Measurements from ENCODE around the genes PCDH20 and TBC1D4.

DNA sequence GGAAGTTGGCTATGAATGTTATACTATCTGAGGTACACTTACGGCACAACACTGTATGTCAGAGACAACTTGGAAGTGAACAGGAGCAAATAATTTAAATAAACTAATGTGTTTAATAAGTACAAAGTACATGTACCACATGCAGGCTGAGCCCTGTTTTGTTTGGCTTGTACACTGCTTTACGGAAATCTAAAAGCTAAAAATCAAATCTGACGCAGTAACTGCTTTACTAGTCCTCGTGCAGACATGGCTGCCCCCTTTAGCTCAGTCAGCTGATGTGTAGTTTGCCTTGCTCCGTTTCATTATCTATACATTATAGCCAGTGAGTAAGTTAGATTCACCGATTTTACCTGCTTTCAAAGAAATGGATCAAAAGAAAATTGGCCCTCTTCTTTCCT, 36.5 kb downstream of the TDRD3 start:
- RAMPAGE, long total RNA: no peak
- RRBS, 2 experiments: no CpG with 5 or more reads among the region's 6 CpGs
CAGE:
- cytosol, long polyA minus RNA: no peak
- cytosol, long polyA plus RNA: no peak
- long polyA plus RNA: no peak
- nucleolus, long total RNA: no peak
- nucleus, long polyA plus RNA: no peak
- nucleus, long total RNA: no peak

DNA sequence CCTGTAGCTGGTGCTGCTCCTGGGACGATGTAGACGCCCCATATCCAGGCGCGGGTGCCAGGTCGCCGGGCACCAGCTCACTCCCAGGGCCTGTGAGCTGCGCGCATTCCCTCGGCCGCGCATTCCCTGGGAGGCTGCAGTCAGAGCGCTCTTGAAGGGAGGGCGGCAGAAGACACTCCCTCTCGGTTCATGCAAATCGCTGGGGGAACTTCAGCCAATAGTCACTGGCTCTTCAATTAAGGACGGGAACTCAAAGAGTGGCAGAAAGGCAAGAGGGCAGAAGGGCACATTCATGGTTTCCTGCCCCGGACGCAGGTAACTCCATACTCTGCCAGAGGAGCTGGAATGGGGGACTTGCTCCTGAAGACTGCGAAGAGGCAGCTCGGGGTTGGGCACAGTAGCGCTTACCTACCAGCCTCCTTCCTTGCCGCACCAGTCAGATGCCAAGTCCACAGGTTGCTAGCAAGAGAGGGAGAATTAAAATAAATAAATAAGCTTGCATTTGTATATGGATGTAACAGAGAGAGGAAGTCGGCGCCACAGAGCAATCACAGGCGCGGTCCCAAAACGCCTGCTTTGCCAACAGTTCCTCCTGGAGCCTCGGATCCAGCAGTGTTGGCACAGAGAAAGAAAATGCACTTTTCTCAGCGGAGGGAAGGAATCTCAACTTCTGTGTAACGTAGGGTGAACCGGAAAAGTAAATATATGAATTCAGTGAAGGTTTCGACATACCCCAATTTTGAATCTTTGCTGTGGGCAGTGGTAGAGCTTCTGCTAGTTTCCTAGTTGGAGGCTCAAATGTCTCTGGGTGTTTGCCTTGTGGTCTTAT, at the start of gene PCDH20:
PCDH20 (minus strand) TSS at position 814 of the 829 bp plus-strand sequence.
- RAMPAGE, long total RNA: no peak
- RRBS, 2 experiments: 9 to 20% methylated on average over 6 of the region's 32 CpGs
CAGE:
- cytosol, long polyA minus RNA: no peak
- cytosol, long polyA plus RNA: no peak
- long polyA plus RNA: no peak
- nucleolus, long total RNA: no peak
- nucleus, long polyA plus RNA: no peak
- nucleus, long total RNA: no peak

- RAMPAGE, long total RNA: no peak
- RRBS, 2 experiments: no CpG with 5 or more reads among the region's 8 CpGs
CAGE:
- cytosol, long polyA minus RNA: no peak
- cytosol, long polyA plus RNA: no peak
- long polyA plus RNA: no peak
- nucleolus, long total RNA: no peak
- nucleus, long polyA plus RNA: no peak
- nucleus, long total RNA: no peak
These were observed 249.4 kb upstream of the PCDH20 start for GRCh38 chr13:61664990-61665556.

DNA sequence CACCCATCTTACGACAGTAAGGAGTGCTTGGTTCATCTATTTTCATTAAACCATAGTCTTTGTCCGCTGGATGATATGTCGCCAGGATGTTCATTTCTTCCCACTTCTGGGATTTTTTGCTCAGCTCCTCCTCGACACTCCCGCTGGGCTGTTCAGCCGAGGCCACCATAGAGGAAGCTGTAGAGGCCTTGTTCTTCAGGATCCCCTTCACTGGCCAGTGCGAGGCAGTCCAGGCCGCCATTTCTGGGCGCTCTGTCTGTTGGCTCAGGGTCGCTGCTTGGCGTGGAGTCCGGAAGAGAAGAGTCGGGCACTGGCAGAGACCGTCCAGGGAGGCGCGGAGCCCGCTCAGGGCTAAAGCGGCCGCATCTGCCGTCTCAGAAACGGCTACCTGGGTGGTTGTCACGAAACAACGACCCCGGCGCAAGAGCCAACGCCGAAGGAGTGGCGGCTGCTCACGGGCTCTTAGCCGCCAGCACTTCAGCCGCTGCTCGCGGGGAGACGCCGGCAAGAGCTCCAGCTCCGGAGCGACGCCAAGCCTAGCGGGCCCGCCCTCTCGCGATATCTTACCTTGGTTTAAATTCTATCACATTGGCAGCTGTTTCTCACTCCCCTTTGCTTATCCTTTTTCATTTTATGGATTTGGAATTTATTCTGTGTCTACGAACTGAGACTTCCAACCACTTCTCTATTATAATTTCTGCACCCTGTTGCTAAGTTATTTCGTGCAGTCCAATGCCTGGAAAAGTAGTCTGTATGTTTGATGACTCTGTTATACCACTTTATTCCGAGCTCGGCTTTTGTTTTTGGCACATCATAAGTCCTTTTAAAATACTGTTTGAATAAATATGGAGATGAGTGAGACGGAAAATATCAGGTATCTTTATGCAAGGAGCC, 21.2 kb downstream of the ENSG00000285566 start:
- RAMPAGE, long total RNA: no peak
- RRBS, 2 experiments: 73% methylated on average over 5 of the region's 47 CpGs; no CpG with 5 or more reads in 1 of the 2 experiments
CAGE:
- cytosol, long polyA minus RNA: no peak
- cytosol, long polyA plus RNA: no peak
- long polyA plus RNA: no peak
- nucleolus, long total RNA: no peak
- nucleus, long polyA plus RNA: no peak
- nucleus, long total RNA: no peak

- RAMPAGE, long total RNA: no peak
- RRBS, 2 experiments: no CpG with 5 or more reads among the region's 25 CpGs
CAGE:
- cytosol, long polyA minus RNA: no peak
- cytosol, long polyA plus RNA: start-site peak on the minus strand at chr13:64075741-64075770, 87 and 64 reads in 2 replicates; start-site peak on the minus strand at chr13:64075986-64076050, 169 and 175 reads in 2 replicates
- long polyA plus RNA: start-site peak on the minus strand at chr13:64075741-64075785, 162 and 118 reads in 2 replicates; start-site peak on the minus strand at chr13:64075986-64076050, 198 and 337 reads in 2 replicates
- nucleolus, long total RNA: no peak
- nucleus, long polyA plus RNA: start-site peak on the minus strand at chr13:64075692-64075778, 232 and 231 reads in 2 replicates; start-site peak on the minus strand at chr13:64075983-64076047, 350 and 725 reads in 2 replicates
- nucleus, long total RNA: no peak
These were observed 242.7 kb upstream of the ENSG00000285566 start for GRCh38 chr13:64075175-64076336.

DNA sequence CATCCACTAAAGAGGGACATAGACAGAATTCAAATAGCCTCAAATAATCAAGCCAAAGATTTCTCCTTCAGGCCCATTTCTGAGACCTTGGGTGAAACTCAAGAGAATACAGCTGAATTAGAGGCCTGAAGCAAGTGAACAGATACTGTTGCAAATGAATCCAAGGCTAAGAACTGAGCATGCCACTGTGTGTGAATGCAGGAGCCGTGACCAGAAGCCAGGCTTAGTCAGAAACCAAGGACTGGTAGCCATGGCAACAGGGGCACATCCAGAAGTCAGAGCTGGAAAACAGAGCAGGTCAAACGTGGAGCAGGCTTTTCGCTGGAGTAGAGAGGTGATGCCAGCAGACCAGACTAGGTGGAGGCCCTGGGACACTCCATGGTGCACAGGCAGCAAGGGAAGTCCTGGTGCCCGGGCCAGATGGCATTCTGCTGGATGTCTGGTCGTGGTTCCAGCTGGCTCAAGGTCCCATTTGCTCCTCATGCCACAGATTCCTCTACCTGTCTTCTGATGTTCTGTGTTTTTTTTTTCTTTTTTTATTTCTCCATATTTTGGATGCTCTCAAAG, 564.1 kb downstream of the PCDH9 start:
- RAMPAGE, long total RNA: no peak
- RRBS, 2 experiments: no CpG with 5 or more reads among the region's 5 CpGs
CAGE:
- cytosol, long polyA minus RNA: no peak
- cytosol, long polyA plus RNA: no peak
- long polyA plus RNA: no peak
- nucleolus, long total RNA: no peak
- nucleus, long polyA plus RNA: no peak
- nucleus, long total RNA: no peak

GRCh38 chr13:66831285-66831625, 398.9 kb downstream of the PCDH9 start:
- RAMPAGE, long total RNA: no peak
- RRBS, 2 experiments: no CpG with 5 or more reads among the region's 2 CpGs
CAGE:
- cytosol, long polyA minus RNA: no peak
- cytosol, long polyA plus RNA: no peak
- long polyA plus RNA: no peak
- nucleolus, long total RNA: no peak
- nucleus, long polyA plus RNA: no peak
- nucleus, long total RNA: no peak

GRCh38 chr13:66993983-66994680, 236.0 kb downstream of the PCDH9 start:
- RAMPAGE, long total RNA: no peak
- RRBS, 2 experiments: 11% methylated on average over 7 of the region's 15 CpGs; no CpG with 5 or more reads in 1 of the 2 experiments
CAGE:
- cytosol, long polyA minus RNA: no peak
- cytosol, long polyA plus RNA: no peak
- long polyA plus RNA: no peak
- nucleolus, long total RNA: no peak
- nucleus, long polyA plus RNA: no peak
- nucleus, long total RNA: no peak

GRCh38 chr13:72801968-72802772, 20.2 kb downstream of the PIBF1 start:
- RAMPAGE, long total RNA: no peak
- RRBS, 2 experiments: no CpG with 5 or more reads among the region's 3 CpGs
CAGE:
- cytosol, long polyA minus RNA: no peak
- cytosol, long polyA plus RNA: no peak
- long polyA plus RNA: no peak
- nucleolus, long total RNA: no peak
- nucleus, long polyA plus RNA: no peak
- nucleus, long total RNA: no peak

GRCh38 chr13:72851022-72852060, 69.4 kb downstream of the PIBF1 start:
- RAMPAGE, long total RNA: no peak
- RRBS, 2 experiments: no CpG with 5 or more reads among the region's 22 CpGs
CAGE:
- cytosol, long polyA minus RNA: no peak
- cytosol, long polyA plus RNA: no peak
- long polyA plus RNA: no peak
- nucleolus, long total RNA: no peak
- nucleus, long polyA plus RNA: no peak
- nucleus, long total RNA: no peak

- RAMPAGE, long total RNA: no peak
- RRBS, 2 experiments: no CpG with 5 or more reads among the region's 1 CpG
CAGE:
- cytosol, long polyA minus RNA: no peak
- cytosol, long polyA plus RNA: no peak
- long polyA plus RNA: no peak
- nucleolus, long total RNA: no peak
- nucleus, long polyA plus RNA: no peak
- nucleus, long total RNA: no peak
These were observed 87.5 kb upstream of the KLF5 start for GRCh38 chr13:72971385-72971598.

GRCh38 chr13:73040450-73041008, 18.3 kb upstream of the KLF5 start:
- RAMPAGE, long total RNA: no peak
- RRBS, 2 experiments: no CpG with 5 or more reads among the region's 4 CpGs
CAGE:
- cytosol, long polyA minus RNA: no peak
- cytosol, long polyA plus RNA: no peak
- long polyA plus RNA: no peak
- nucleolus, long total RNA: no peak
- nucleus, long polyA plus RNA: no peak
- nucleus, long total RNA: no peak

DNA sequence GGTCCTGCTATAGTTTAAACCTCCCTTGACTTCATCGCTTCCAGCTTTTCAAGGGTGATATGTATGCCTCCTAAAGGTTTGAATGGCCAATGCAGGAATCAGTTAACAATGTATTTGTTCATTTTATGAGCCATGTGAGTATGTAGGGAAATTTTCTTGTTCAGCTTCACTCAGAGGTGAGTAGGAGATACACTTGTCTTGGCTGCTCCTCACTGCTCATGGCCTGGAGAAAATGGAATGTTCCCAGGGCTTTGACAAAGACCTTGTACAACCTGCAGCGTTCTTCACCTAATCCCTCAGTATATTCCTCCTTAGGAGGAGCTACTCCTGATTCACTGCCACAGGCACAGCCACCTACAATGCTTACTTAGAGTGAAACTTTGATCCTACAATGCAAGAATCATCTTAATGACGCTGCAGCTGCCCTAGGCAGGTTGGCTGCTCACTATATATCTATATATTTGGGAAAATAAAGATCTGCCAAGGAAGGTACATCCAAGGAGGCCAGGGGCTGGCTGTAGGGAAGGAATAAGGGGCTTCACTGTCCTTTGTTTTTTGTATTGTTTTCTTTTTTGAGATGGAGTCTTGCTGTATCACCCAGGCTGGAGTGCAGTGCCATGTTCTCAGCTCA, 364.2 kb downstream of the KLF5 start:
- RAMPAGE, long total RNA: no peak
- RRBS, 2 experiments: no CpG with 5 or more reads among the region's 3 CpGs
CAGE:
- cytosol, long polyA minus RNA: no peak
- cytosol, long polyA plus RNA: no peak
- long polyA plus RNA: no peak
- nucleolus, long total RNA: no peak
- nucleus, long polyA plus RNA: no peak
- nucleus, long total RNA: no peak

DNA sequence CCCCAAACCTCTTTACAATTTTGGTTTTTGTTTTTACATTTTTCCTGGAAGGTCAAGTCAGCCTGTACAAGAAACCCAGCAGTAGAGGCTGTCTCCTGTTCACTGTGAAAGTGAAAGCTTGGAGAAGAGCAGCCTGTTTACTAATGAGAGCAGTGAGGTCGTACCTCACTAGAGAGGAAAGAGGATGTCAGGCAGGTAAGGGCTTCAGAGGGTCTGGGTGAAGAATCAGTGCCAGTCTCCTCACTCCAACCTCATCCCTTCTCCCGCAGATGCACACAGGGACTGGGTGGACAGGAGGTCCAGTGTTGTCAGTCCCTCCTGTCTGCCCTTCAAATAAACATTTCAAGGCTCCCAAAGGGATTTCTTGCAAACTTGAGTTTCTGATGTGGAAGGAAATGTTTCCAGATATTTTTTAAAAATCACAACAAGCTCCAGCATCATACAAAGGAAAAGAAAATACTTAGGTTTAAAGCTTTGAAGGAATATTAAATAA, 462.5 kb downstream of the KLF5 start:
- RAMPAGE, long total RNA: no peak
- RRBS, 2 experiments: no CpG with 5 or more reads among the region's 2 CpGs
CAGE:
- cytosol, long polyA minus RNA: no peak
- cytosol, long polyA plus RNA: no peak
- long polyA plus RNA: no peak
- nucleolus, long total RNA: no peak
- nucleus, long polyA plus RNA: no peak
- nucleus, long total RNA: no peak

DNA sequence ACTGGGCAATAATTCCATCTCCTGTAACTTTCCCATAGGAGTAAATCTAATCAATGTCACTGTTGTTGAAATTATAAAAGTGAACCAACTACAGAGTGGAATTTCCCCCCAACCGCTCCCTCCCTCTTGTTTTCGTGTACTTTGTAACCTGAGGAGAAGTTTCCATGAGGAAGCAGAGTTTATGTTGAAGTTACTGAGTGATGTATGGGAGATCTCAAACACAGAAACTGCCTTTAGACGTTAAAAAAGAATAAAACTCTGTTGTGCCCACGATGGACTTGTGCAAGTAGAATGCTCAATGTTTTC, 559.7 kb downstream of the KLF5 start:
- RAMPAGE, long total RNA: no peak
- RRBS, 2 experiments: no CpG with 5 or more reads among the region's 4 CpGs
CAGE:
- cytosol, long polyA minus RNA: no peak
- cytosol, long polyA plus RNA: no peak
- long polyA plus RNA: no peak
- nucleolus, long total RNA: no peak
- nucleus, long polyA plus RNA: no peak
- nucleus, long total RNA: no peak

DNA sequence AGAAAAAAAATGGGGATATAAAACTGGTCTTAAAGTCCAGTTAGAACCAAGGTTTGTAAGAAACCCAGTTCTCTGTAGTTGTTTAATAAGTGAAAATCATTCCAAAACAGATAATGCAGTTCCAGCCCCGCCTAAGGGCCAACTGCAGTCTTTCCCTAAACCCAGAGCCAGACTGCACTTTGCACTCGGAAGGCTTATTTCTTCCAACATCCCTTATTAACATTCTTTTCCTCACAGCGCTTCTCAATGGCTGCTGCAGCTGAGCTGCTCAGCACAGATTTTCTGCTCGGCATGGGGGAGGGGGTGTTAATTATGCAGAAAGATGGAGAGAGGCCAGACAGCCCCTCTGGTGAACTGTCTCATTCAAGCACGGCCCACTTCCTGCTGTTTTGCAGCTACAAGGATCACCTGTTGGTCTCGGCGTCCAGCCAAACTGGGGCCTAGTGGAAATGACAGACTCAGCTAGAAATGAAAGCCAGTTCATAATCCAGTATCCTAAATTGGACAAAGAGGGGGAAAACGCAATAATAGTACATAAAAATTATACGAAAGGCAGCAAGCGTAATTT, 707.2 kb downstream of the KLF5 start:
- RAMPAGE, long total RNA: no peak
- RRBS, 2 experiments: no CpG with 5 or more reads among the region's 10 CpGs
CAGE:
- cytosol, long polyA minus RNA: no peak
- cytosol, long polyA plus RNA: no peak
- long polyA plus RNA: no peak
- nucleolus, long total RNA: no peak
- nucleus, long polyA plus RNA: no peak
- nucleus, long total RNA: no peak

- RAMPAGE, long total RNA: no peak
- RRBS, 2 experiments: no CpG with 5 or more reads among the region's 4 CpGs
CAGE:
- cytosol, long polyA minus RNA: no peak
- cytosol, long polyA plus RNA: no peak
- long polyA plus RNA: no peak
- nucleolus, long total RNA: start-site peak on the minus strand at chr13:74026898-74026918, 32 reads
- nucleus, long polyA plus RNA: no peak
- nucleus, long total RNA: no peak
These were observed 968.0 kb downstream of the KLF5 start for GRCh38 chr13:74026771-74027209.

DNA sequence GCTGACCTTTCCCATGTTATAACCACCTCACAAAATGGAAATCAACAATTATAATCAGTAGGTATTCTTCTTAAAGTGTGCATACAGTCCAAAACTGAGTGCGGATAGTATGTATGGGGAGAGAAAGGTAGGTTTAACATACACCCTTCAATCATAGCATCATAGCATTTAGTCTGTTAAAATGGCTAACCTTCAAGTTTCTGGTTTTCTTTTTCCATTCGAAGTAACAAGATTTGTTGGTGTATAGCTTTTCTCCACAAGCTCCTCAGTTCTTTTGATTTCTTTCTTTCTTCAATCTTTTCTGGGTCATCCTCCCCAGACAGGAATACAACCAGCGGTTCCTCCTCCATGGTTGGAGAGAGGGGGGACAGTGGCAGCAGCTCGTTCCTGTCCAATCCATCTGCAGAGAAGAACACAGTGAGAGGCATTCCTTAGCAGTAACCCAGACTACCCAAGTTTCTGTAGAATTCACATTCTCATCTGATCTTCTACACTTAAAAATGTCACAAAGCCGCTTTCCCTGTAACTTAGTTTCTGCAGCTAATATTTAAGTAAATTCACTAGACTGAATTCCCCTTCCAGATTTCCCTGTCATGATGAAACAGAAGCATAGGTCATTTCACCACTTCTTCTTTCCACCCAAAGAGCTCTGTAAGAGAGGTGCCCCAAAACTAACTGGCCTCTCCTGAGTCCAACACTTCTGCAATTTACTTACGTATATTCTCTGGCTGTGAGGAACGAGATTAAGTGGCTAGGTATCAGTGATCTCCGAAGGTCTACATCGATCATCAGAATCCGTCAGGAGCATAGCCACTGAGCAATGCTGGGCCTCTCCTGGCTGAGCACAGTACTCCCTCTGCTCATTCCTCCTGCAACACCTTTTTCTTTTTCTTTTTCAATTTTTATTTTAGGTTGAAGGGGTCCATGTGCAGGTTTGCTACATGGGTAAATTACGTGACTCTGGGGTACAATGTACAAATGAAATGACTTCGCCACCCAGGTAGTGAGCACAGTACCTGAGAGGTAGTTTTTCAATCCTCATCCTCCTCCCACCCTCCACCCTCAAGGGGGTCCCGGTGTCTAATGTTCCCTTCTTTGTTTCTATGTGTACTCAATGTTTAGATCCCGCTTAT, 171.9 kb downstream of the TBC1D4 start:
- RAMPAGE, long total RNA: no peak
- RRBS, 2 experiments: no CpG with 5 or more reads among the region's 14 CpGs
CAGE:
- cytosol, long polyA minus RNA: start-site peak on the minus strand centred at position 478 of the sequence, 69 bp wide, 320 reads
- cytosol, long polyA plus RNA: start-site peak on the minus strand centred at position 518 of the sequence, 23 bp wide, 158 and 137 reads in 2 replicates
- long polyA plus RNA: start-site peak on the minus strand centred at position 501 of the sequence, 58 bp wide, 114 and 220 reads in 2 replicates
- nucleolus, long total RNA: start-site peak on the minus strand centred at position 549 of the sequence, 201 bp wide, 625 reads
- nucleus, long polyA plus RNA: start-site peak on the minus strand centred at position 555 of the sequence, 73 bp wide, 124 and 101 reads in 2 replicates
- nucleus, long total RNA: start-site peak on the minus strand centred at position 514 of the sequence, 107 bp wide, 87 reads

- RAMPAGE, long total RNA: start-site peak on the minus strand at chr13:75482357-75482699, 99 and 95 reads in 2 replicates
- RRBS, 2 experiments: under 1 to 4% methylated on average over 28 to 29 of the region's 88 CpGs
CAGE:
- cytosol, long polyA minus RNA: start-site peak on the minus strand at chr13:75482019-75482028, 36 reads
- cytosol, long polyA plus RNA: start-site peak on the minus strand at chr13:75482128-75482178, 63 and 55 reads in 2 replicates; start-site peak on the minus strand at chr13:75482581-75482694, 44 and 36 reads in 2 replicates
- long polyA plus RNA: start-site peak on the minus strand at chr13:75482542-75482699, 18 and 31 reads in 2 replicates
- nucleolus, long total RNA: no peak
- nucleus, long polyA plus RNA: start-site peak on the minus strand at chr13:75482134-75482177, 79 and 145 reads in 2 replicates; start-site peak on the minus strand at chr13:75482568-75482700, 71 and 43 reads in 2 replicates
- nucleus, long total RNA: no peak
These were observed at the start of gene TBC1D4 for GRCh38 chr13:75481815-75482781. TBC1D4 (minus strand) TSS chr13:75482169.

- RAMPAGE, long total RNA: no peak
- RRBS, 2 experiments: no CpG with 5 or more reads among the region's 2 CpGs
CAGE:
- cytosol, long polyA minus RNA: no peak
- cytosol, long polyA plus RNA: no peak
- long polyA plus RNA: no peak
- nucleolus, long total RNA: no peak
- nucleus, long polyA plus RNA: no peak
- nucleus, long total RNA: no peak
These were observed 25.0 kb downstream of the UCHL3 start for GRCh38 chr13:75574485-75575010.

Measured in GM12878 (cell line).